Measurements from ENCODE around the genes FAM181B, SYTL2 and CCDC83.

DNA sequence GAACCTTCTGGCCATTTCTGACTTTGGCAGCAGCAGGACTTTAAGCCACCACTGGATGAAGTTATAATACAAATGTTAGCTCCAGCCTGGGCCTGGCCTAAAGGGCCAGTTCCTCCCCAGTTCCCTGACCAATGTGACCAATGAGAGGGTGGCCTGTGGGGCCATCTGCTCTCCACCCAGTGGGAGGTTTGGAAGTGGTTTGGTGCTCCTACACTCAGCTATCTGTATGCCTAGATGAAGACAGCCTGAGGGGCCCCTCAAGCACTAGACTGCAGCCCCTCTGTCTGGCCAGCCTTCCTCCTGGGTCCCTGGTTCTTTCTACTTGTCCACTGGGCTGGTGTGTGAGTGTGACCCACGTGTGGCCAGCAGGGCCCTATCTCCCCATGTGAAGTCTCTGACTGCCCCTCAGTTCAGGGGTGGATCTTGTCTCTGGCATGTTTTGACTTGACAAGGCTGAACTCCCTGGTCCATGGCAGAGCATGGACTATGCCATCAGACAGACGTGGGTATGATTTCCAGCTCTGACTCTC, 254.2 kb upstream of the NARS2 start:
- RRBS: no CpG with 5 or more reads among the region's 2 CpGs

DNA sequence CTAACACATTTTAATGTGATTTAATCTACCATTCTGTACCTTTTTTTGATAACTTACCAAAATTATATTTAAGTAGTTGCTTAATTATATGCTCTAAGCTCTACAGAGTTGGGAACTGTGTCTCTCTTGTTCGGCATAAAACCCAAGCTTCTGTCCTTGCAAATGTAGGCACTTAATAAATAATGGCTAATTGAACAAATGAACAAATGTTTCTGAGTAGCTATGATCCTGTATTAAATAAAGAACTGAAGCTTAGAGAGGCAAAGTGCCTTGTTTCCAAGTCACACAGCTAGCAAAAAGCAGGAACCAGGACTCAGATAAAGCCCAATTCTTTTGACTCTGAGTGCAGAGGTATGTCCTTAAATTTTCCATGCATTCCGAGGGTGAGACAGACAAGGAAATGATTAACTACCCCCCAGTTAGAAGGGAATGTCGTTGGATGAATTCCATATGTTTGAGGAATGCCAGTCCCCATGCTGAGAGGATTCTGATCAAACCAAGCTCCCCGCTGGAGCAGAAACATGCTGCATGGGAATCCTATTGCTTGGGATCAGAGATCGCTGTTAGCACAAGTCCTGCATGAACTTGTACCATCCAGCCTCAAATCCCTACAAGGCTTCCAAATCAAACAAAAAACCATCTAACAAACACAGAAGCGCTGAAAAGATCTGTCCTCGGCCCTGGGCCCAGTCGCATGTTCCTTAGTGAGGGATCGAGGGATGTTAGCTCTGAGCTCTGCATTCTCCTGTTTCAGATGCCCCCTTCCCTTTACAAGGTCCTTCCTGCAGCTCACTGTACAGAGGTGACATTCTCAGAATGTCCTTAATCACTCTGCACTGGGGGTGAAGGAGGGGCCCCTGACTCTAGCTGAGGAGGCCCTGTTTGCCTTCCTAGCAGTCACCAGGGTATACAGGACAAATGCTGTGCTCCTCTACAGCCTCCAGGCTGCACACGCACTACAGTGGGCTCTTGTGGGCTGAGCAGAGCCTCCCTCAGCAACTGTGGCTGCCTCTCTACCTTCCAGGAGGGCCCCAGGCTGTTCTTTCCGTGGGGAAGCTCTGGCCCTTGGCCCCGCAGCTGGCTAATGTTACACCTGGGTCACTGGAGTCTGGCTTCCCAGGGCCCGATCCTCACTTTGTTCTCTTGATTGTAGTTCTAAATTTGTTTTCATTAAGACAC, 353.5 kb downstream of the TENM4 start:
- RRBS: no CpG with 5 or more reads among the region's 13 CpGs

GRCh38 chr11:79418876-79419615, 21.8 kb downstream of the TENM4 start:
- RRBS: no CpG with 5 or more reads among the region's 6 CpGs

GRCh38 chr11:79439182-79439977, 1.4 kb downstream of the TENM4 start:
- RRBS: 1% methylated on average over 12 of the region's 44 CpGs

DNA sequence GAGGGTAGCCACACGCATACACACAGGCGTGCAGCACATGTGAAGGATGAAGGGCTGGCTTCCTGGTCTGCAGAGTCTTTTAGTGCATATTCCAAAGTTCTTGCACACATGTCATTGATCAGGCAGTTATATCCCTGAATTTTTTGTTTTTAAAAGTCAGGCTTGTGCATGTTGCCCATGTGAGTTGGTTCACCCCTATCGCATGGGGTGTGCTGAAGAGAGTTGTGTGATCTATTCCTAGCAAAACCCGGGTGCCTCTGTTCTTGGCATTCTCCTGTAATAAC, 107.5 kb upstream of the TENM4 start:
- RRBS: no CpG with 5 or more reads among the region's 4 CpGs

DNA sequence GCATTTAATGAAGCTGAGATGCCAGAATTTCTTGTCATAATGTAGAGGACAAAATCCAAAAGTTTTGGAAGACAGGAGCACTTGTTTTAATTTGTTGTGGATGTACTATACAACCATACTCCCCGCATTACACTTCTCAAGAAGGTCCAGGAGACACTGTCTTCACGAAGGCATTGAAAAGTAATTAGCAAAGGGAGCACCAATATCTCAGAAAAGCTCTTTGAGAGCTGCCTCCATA, 1023.9 kb downstream of the FAM181B start:
- RRBS: no CpG with 5 or more reads among the region's 2 CpGs

- RRBS: no CpG with 5 or more reads among the region's 1 CpG
These were observed 313.9 kb downstream of the FAM181B start for GRCh38 chr11:82419911-82420110.

DNA sequence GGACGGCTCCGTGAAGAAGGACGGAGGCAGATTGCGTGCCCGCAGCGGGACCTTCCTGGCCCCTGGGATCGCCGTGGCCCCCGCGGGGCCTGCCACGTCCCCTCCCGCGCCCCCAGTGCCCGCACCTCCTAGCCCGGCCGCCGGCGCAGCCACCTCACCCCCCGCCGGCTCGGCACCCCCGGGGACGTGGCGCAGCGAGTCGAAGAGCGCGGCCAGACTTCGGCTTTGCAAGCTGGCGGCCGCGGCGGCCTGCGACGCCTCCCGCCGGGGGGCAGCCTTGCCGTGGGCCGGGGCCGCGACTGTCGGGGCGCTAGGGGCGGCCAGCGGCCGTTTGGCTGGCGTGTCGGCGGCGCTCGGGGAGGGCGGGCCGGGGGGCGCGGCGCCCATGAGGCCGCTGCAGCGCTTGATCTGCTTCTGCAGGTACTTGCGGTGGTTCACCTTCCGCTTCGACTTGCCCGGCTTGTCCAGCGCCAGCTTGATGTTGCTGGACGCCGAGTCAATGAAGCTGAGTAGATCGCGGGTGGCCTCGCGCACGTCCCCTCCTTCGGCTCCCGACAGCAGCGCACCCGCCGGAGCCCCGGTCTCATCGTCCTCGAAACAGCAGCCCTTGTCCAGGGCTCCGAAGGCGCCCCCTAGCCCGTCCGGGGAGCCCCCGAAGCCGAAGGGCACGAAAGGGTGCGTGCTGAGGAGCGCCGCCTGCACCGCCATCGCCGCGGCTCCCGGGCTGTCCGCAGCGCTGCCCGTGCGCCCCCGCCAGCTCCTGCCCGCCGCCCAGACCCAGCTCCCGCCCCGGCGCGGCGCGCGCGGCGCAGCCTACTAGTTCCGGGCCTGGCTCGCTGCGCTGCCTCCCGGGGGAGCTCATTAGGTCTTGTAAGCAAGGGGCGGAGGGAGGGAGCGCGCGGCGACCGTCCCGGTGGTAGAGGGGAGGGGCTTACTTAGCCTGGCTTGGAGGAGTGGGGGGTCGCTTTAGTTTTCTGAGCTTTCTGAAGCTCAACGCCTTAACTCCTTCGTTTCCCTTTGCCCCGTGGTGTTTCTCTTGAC, at the start of gene FAM181B:
Gene FAM181B (minus strand): TSS at position 843 of the 1,041 bp plus-strand sequence.
- RRBS: 1% methylated on average over 78 of the region's 124 CpGs

DNA sequence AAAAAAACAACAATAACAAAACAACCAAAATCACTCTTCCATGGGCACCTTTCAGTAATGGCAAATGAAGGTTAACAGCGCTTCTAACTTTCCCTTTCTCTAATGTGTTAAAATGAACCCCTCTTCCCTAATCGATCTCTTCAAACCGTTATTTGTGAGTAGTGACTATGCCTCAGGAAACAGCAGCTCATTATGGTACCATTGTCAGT, 1.1 kb downstream of the RAB30 start:
- RRBS: no CpG with 5 or more reads among the region's 3 CpGs

GRCh38 chr11:83092774-83093285, 21.1 kb upstream of the RAB30 start:
- RRBS: no CpG with 5 or more reads among the region's 1 CpG

DNA sequence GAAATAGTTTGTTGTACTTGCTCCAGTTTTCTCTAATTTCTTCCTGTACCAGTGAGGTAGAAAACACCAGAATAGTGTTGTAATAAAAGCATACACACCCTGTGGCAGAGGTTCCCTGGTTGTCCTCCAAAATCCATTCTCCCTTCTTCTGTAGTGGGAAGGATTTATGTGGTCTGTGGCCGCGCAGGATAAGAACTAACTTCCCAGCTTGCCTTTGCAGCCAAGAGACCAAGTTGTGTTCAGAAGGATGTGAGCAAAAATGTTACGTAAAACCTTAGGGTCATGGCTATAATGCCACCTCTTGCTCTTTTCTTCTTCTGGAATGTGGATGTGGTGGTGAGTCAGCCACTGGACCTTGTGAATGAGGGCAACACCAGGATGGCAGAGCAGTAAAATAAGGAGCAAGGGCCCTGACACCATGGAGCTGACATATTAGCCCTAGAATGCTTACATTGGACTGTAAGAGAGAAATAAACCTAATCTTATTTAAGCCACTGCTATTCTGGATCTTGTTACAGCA, 28.4 kb downstream of the CCDC90B start:
- RRBS: no CpG with 5 or more reads among the region's 3 CpGs

GRCh38 chr11:85682242-85683397, 3.4 kb downstream of the CCDC89 start:
- RRBS: 33% methylated on average over 4 of the region's 43 CpGs

DNA sequence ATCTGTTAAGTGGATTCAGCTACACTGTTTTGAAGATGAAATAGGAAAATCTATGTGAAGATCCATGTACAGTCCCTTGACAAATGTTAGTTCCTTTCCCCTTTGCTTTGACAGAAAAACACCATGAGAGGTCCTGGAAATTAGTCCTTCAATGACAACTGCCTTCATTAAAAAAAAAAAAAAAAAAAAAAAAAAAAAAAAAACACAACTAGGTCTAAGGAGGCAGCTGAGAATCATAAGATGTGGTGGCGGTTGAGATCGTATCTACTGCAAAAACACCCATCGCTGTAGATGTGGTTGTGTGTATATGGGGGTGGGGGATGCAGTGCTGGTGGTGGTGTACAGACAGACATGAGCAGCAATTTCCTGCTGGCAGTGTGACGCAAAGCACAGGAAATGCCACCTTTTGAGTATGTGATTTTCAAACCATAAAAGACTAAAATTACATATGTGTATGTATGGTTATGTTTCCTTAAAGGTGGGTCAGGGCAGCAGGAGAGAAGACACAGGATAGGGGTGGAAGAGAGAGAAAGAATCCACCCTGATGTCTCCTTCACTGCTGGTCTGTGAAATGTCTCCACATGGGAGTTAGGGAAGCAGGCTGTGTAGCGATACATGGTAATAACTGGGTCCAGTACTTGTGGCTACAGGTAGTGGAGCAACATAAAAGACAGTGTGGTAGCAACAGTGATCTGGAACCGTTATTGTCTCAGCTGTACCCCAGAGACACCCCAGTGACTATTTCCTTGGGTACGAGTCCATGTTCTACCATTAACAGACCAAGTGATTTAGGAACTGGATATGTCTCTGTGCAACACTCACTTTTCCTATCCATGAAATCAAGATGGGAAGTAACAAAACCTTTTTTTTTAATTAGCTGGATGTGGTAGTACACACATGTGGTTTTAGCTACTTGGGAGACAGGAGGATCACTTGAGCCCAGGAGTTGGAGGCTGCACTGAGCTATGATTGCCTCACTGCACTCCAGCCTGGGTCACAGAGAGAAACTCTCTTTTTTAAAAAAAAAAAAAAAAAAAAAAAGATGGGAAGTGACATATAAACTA, 57.9 kb downstream of the SYTL2 start:
- RRBS: no CpG with 5 or more reads among the region's 7 CpGs

GRCh38 chr11:85810454-85810785, 521 bp downstream of the SYTL2 start:
- RRBS: 13% methylated on average over 3 of the region's 11 CpGs

GRCh38 chr11:85810786-85811693, at the start of gene SYTL2:
TSS of gene SYTL2 (minus strand) at chr11:85811141.
- RRBS: 2% methylated on average over 41 of the region's 74 CpGs

- RRBS: no CpG with 5 or more reads among the region's 76 CpGs
These were observed at the start of gene CCDC83 for GRCh38 chr11:85854356-85855492. TSS of gene CCDC83 (plus strand) at chr11:85855383.

- RRBS: no CpG with 5 or more reads among the region's 1 CpG
These were observed 90.5 kb downstream of the PICALM start for GRCh38 chr11:85978251-85978949.

GRCh38 chr11:85994899-85995769, 73.8 kb downstream of the PICALM start:
- RRBS: no CpG with 5 or more reads among the region's 4 CpGs

DNA sequence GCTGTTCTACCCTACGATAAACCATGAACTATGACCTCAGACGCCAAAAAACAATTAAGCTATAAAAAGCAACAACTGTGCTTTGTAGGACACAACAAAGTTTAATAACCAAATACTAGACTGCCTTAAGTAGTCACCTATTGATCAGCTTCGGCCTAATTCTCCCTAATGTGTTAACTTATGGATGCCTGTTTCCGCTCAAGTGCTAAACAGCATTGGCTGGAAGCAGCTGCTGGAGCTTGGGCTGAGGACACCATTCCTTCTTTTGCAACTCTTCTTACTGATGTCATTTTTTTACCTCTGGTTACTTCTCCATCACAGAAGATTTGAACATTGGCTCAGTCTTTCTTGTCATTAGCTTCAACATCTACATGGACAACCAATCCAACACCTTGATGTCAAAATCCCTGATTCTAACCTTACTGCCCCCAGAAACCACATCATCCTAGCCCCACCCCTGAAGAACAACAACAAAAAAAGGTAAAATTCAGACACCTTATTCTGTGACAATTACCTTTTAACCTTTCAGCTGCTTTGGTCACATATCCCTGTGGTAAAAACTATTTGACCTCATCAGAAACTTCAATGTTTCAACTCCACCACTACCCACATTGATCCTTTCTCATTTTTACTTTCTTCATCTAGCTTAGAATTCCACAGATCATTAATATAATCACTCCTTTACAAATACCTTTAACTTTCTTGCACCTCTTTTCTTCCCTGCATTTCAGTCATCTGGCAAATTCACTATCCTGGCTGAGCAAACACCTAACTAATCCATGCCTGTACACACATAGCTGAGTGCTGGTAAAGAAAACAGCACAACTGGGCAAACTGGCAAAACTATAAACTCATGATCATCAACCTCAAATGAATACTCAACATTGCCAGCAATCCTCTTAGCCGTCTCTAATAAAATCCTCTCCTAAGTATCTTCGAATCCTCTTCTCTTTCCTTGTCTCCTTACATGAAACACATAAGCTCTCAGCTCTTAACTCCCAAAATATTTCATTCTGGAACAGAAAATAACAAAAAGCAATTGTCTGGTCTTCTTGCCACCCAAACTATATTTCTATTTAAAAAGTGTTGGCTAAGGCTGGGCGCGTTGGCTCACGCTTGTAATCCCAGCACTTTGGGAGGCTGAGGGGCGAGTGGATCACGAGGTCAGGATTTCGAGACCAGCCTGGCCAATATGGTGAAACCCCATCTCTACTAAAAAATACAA, 52.6 kb downstream of the PICALM start:
- RRBS: no CpG with 5 or more reads among the region's 12 CpGs